Umbilical cord (tissue), 2 donors: ENCODE measurements around the gene EBF3.

DNA sequence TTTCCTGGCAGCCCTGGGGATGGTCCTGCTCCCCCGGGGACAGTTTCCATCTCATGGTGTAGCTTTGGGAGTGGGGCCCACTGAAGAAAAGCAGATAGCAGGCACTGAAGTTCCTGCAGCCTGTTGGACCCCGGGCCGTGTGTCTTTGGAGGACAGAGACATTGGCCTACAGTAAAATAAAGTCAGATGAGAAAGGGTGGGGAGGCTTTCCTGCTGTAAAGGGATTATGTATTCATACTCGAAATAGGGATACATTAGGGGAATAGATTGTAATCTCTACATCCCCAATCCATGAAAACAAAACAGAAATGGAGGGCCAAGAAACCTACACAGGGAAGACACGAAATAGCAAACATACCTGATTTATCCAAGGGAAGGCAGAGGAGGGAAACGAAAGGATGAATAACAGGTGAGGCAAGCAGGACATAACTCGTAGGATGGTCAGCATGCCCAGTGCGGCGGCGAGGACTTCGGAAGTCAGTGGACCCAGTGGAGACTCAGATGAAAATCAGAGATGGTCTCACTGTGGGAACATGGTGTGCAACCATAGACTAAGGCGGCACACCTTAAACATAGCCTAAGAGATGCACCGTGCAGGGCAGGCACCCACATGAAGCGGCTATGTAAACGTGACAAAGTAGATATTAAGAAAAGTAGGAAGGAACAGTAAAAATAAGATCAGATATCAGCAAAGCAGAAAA is 157.4 kb downstream of the MGMT start:
- RAMPAGE, long total RNA: no peak

DNA sequence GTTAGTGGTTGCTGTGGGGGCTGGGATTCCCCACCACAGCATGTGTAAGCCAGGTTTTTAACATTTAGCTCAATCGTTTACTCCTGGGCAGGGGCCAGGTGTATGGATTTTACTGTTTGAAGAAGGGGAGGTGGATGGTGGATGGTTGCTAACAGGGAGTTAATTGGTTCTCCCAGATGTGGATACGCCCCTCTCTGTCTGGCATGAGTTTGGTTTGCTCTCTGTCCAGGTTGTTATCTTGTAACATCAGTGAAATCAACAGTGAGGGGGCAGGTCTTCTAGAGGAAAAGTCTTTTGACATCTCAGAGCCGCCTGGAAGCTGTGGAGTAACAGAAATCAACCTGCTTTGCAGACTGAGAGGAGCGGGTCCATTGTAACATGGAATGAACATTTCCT is 243.4 kb downstream of the MGMT start:
- RAMPAGE, long total RNA: no peak

DNA sequence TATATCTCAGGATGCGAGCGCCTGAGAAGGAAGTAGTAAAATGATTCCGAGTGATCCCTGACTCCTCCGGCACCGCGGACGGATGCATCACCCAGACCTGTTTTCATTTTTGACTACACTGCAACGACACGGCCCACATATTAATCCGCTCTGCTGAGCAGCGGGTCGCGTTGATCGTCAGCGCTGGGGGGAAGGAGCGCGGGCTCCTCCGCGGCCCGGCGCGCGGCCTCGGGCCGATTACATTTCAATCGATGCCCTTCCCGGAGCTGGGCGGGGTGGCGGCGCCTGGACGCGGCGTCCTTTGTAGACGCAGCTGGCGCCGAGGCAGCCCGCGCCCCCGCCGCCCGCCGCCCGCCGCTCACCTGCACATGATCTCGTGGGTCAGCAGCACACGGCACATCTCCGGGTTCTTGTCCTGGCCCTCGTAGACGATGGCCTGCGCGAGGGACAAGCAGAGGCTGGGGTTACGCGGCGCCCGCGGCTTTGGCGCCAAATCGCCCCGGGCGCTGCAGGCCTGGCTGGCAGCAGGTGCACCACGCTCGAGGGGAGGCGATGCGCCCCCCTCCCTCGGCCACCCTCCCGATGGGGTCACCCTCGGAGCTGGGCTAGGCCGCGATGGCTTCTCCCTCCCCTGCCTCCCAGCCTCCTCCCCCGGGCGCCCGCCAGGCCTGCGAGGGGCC is 5.4 kb downstream of the EBF3 start:
- RAMPAGE, long total RNA: no peak

DNA sequence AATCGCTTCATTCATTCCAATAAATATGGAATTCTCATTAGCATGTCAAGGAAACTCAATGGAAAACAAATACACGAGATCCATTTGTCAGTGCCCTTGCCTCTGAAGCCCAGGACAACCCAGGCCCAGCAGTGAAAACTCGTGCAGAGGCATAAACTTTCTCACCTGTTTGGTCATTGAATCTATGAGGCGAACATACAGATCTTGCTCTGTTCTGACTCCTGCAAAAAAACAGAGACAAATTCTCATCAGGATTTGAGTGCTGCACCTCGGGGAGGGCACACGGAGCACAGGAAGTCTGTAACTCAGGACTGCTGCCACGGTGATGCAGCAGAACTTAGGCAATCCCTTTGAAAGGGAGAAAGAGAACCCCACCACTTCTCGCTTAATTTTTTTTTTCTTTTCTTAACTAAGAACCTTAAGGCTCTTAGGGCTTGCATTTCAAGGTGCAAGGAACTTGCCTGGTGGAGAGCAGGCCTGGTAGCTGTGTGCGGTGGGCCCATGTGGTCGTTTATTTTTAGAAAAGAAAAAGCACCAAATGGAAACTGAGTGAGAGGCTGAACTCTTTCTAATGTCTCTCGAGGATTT is 2.0 kb downstream of the EBF3 start:
- RAMPAGE, long total RNA: no peak

- RAMPAGE, long total RNA: no peak
Observed at GRCh38 chr10:129964001-129964634, at the start of gene EBF3. Gene EBF3, minus strand, starts transcription at chr10:129964274.

- RAMPAGE, long total RNA: no peak
Observed at GRCh38 chr10:131760233-131760566, 140.6 kb upstream of the PPP2R2D start.

DNA sequence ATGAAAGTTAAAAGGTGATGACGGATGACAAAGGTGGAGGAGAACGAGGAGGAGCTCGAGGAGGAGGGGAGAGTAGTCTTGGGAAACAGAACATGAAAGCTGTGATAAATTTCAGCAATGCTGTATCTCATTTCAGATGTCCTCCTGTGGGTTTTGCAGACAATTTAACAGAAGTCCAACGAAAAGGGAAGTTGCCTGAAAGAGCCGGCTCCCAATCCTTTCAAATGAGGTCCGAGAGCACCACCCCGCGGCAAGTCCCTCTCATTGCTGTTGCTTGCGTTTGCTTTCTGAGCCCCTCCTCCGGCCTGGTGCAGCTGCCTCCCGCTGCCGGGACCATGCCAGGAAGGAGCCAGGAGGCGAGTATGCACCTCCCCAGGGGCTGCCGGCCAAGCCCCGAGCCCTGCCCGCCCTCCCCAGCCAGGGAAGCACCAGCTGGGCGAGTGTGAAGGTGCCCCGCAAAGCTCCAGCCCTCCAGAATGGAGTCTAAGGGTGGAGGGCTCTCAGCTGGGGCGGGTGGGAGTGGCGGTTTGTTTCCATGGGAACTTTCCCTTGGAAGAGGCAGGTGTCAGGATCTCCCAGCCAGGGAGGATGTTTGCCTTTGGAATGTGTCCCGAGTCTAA is 25.9 kb upstream of the PPP2R2D start:
- RAMPAGE, long total RNA: no peak

GRCh38 chr10:131885227-131885930 is 15.4 kb upstream of the PPP2R2D start:
- RAMPAGE, long total RNA: no peak

DNA sequence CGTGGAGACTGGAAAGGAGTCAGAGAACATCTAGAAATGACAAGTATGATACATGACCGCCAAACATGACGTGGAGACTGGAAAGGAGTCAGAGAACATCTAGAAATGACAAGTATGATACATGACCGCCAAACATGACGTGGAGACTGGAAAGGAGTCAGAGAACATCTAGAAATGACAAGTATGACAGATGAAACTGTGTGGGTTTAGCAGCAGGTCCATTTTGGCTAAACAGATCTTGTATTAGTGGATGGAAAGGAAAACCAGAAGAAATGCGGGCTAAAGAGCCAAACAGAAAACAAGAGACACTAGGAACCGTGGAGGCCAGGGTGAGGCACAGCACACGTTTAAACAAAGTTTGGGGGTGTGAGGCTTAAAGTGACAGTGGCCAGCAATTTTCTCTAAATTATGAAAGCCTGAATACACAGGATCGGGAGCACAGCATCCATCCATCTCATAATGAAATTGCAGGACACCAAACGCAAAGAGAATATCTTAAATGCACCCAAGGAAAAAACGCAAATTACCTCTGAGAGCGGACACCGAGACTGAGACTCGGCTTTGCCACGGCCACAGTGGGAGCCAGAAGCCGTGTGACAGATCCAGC is 31.7 kb downstream of the BNIP3 start:
- RAMPAGE, long total RNA: no peak

- RAMPAGE, long total RNA: no peak
Observed at GRCh38 chr10:131979772-131980431, 1.8 kb downstream of the BNIP3 start.

GRCh38 chr10:132001596-132002532 is 20.1 kb upstream of the BNIP3 start:
- RAMPAGE, long total RNA: no peak

DNA sequence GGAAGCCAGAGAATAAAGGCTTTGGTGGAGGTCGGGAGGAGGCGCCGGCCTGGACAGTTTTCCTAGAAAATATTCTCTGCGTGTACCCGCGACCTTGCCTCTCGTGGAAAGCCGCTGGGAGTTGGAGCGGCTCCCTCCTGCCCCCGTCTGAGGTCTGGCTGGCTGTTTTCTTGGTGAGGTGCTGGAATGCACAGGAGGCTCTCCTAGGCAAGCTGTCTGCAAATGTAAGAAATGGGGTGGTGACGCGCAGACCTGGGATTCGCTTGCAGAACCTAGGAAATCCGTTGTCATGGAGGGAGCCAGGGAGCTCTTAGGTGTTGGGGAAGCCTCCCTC is 28.6 kb upstream of the JAKMIP3 start:
- RAMPAGE, long total RNA: no peak

GRCh38 chr10:132158809-132159890 is 27.6 kb upstream of the DPYSL4 start:
- RAMPAGE, long total RNA: no peak

- RAMPAGE, long total RNA: no peak
Observed at GRCh38 chr10:132163574-132163883, 23.2 kb upstream of the DPYSL4 start.

DNA sequence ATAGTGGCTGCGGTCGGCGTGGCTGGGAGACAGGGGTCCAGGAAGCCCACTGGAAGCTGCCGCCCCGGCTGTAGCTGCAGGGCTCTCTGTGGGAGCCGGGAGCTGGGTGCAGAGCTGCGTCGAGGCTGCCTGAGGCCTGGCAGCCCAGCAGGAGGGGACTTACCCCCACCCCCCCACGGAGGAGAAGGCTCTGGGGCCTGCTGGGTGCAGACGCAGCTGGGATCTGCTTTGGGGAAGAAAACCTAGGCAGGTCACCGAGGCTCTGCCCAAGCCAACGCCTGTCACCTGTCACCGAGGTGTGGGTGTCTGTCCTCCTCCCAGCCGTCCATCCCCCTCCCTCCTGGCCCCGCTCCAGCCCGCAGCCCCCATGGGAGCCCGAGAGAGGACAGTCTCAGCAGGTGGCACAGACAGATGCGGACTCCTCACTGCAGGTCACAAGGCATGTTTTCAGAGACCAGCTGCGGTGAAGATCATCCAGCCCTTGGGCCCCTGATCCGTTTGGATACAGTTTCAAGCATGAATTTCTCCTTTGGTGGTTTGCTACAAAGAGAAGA is 25.3 kb downstream of the PWWP2B start:
- RAMPAGE, long total RNA: no peak

DNA sequence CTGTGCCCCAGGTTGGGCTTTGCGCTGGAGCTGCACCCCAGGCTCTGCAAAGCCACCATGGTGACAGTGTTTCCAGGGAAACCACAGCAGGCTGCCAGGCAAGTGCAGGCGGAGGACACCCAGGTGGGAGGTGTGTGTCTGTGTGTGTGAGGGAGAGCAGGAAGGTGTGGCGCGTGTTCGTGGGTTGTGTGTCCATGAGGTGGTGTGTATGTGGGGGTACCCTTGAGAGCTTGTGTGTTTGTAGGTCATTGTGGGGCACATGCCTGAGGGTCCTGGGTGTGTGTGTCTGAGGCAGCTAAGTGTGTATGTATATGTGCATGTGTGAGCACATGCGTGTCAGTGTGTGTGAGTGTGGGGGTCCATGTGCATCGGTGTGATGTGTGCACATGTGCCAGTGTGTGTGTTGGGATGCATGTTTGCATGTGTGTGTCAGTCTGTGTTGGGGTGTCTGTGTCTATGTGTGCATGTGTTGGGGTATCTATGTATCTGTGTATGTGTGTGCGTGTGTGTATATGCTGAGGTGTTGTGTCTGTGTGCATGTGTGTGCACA is 33.1 kb downstream of the PWWP2B start:
- RAMPAGE, long total RNA: no peak

DNA sequence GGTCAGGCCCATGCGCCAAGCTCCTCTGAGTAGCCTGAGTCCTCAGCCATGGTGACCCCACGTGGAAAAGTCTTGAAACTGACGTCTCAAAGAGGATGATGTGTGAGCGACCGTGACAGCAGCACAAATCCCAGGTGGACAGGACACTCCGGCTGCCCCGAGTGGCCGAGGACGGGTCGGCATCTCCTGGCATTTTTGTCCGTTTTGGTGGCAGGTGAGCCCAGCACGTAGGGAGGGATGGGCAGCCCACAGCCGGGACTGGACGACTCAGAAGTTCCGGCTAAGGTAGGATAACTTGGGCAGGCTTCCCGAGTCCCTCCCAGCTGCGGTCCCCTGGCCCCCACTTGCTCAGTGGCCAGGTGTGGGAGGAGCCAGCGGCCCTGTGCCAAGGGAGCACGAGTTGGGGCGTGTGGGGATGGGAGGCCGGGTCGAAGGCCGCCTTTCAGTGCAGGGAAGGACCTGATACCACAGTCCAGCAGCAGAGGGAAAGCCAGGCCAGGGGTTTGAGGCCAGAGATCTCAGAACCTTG is 58.4 kb downstream of the PWWP2B start:
- RAMPAGE, long total RNA: no peak

DNA sequence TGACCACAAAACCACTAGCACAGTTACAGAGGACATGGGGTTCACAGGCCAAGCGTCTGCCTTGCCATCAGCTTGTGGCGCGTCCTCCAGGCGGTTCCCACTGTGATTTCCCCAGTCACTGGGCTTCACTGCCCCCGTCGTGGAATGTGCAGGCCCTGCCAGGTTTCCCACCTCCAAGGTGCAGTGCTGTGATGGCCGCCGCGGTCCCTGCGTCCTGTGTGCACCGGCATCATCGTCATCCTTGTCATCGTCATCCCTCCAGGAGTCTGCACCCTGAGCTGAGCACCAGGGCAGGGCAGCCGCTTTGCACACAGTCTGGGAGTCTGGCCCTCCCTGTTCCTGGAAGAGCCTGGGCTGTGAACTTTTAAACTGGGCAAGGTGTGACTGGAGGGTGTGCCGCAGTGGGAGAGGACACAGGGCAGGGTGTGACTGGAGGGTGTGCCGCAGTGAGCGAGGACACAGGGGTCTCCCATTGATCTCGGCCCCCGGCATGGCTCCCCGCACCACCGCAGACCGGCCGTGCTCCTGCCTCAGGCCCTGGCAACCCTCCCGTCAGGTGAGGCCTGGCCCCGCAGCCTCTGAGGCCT is 61.9 kb downstream of the PWWP2B start:
- RAMPAGE, long total RNA: no peak

GRCh38 chr10:132467637-132468507 is 69.7 kb upstream of the INPP5A start:
- RAMPAGE, long total RNA: no peak

DNA sequence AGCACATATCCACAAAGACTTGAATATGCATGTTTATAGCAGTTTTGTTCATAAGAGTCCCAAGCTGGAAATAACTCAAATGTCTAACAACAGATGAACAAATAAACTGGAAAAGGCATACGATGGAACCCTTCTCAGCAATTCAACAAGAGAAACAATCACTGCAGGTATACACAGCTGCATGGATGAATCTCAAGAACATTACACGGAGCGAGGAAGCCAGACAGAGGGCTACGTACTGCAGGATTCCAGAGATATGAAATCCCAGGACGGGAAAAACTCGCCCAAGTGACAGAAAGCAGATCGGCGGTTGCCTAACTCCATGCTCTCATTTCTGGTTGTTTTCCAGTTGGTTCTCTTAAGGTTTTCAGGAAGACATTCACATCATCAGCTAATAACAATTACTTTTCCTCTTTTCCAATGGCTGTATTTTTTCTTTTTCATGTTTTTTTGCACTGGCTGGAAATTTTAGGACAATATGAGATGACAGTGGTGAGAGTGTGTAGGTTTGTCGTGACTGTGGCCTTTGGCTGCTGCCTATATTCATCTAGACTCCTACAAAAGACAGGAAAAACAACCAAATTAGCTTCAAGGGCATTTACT is 25.9 kb upstream of the INPP5A start:
- RAMPAGE, long total RNA: no peak